SK-MEL-5 (cell line): ENCODE data around the gene PLA2G5.

GRCh38 chr1:19904626-19905260, 18.7 kb downstream of the PLA2G2E start:
RAMPAGE:
- cytosol, long total RNA, result no peak
- long total RNA, result no peak
- nucleus, long total RNA, result no peak

DNA sequence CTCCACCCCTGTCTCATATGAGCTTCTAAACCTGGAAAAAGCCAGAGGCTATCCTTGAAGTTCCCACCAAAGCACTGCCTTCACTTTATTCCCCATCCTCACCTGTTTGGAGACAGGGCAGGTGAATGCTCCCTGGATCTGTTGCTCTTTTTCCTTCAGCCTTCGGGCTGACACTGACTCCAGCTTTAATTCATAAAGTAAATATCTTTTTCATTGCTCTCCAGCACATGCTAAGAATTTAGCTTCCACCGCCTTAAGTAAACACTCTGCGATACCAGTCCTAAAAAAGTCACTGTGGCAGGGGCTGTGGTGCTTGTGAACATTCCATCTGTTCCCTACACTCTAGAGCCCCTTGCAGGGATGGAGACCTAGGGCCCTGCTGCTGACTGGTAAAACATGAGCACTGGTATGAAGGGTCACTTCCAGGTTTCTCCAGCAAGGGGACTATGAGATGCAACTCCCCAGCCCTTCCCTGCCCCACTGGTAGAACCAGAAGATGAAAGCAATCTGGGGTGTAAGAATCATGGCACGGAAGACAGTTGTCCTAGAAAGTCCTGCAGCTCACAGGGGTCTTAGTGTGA, 932 bp upstream of the PLA2G2A start:
RAMPAGE:
- cytosol, long total RNA, result no peak
- long total RNA, result no peak
- nucleus, long total RNA, result no peak

DNA sequence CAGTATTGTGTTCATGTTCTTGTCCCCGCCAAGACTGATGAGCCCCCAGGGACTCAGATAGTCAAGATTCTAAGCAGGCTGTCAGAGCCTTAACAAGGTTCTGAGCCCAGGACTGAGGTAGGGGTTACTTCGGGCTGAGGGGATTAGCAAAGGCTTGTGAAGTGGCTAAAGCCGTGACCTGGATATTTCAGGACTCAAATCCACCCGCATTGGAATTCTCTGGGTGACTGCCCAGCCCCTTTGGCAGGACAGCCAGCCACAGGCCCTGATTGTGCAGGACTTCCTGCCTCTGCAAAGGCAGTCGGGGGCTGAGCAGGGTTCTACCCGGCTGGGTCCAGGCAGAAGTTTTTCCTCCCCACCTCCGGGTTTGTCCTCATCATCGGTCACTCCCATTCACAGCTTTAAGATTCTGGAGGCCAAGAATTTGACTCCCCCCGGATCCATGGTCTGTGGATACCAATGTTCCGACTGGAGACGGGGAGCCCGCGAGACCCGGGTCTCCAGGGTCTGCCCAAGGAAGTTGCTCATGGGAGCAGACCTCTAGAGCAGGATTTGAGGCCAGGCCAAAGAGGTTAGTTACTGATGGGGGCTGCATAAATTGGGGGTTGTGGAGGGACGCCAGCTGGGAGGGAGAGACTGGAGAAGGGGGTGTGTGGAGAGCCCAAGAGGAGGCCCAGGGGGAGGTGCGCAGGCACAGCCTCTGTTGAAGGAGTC, at the start of gene PLA2G5:
Gene PLA2G5 (plus strand): TSS at position 300 of the 714 bp plus-strand sequence.
RAMPAGE:
- cytosol, long total RNA, result no peak
- long total RNA, result no peak
- nucleus, long total RNA, result no peak

DNA sequence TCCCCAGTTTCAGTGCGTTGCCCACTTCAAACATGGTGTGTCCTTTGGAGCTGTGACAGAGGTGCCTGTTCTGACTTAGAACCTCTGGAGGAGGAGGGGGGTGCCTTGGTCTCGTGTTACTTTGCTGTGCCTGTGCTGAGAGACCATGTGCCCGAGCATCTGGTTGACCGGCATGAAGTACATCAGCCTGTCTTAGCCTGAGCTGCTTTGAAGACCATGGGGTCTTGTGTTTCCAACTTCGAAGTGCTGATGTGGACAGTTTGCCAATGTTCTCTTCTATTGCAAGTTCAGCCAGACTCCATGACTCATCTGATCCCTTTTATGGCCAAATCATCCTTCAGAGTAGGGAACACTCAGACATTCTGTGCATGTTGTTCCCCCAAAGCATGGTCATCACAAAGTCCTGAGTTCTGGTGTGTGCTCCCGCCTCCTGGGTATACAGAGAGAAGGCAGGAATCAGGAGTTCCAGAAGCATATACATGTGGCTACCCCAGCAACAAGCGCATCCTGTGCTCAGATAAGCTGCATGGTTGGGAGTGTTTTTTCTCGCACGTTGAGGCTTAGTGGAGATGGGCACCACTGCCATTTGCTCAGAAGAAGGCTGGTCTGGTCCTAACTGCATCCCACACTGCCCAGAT, 6.1 kb upstream of the PLA2G2C start:
RAMPAGE:
- cytosol, long total RNA, result no peak
- long total RNA, result no peak
- nucleus, long total RNA, result no peak

DNA sequence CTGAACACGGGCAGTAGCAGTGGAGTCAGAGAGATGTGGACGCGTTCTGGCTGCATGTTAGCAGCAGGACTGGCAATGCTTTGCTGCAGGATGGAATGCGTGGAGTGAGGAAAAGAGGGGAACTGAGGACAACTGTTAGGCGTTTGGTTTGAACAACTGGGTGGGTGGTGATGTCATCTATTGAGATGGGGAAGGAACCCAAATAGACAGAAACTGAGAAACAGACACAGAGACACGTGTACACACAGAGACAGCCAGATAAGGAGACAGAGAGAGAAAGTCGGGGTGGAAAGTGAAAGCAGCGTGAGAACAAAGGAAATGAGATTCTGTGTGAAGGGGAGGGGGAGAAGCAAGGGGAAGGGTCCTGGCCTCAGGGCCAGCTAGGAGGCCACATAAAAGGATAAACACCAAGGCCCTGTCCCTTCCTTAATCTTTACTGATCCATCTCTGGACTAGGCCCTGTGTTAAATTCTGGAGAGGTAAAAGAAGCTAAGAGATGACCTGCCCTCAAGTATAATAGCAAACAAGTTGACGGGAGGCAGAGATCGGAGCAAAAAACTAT, 31.5 kb downstream of the VWA5B1 start:
RAMPAGE:
- cytosol, long total RNA, result no peak
- long total RNA, result no peak
- nucleus, long total RNA, result no peak

DNA sequence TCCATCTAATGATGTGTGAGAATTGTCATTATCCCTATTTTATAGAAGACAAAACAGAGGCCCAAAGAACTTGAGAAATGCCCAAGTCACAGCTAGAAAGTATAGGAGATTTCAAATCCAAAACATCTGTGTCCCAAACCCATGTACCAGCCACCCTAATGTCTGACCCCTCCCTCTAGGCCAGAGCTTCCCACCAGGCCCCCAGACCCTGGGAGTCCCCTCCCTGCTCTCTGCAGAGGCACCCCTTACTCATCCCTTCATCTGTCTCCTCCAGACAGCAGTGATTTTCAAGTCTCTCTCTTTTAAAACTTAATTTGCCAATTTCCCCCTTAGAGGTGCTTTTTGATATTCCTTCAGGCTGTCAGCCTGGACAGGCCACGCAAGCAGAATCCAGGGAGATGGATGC, 6.3 kb downstream of the CAMK2N1 start:
RAMPAGE:
- cytosol, long total RNA, result no peak
- long total RNA, result no peak
- nucleus, long total RNA, result no peak

DNA sequence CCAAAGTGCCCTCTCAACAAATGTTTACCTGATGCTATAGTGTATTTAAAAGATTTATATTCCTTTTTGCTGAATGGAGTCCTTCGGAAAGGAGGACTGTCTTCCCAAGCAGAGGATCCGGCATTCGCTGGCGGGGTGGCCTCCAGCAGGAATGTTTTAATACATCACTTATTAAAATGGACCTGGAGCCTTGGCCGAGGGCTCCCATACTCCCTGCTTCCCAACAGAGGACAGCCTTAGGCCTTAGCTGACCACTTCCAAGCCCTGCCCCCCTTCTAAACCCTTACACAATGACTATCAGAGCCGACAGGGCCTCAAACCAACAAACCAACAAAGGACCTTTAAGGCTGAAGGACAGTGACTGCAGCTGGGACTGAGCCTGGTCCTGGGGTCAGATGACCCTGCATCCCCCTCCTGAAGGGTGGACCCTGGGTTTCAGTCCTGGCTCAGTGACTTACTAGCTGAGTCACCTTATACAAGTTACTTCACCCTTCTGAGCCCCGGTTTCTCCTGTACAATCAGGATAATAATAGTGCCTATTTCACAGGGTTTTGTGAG, 5.7 kb downstream of the CAMK2N1 start:
RAMPAGE:
- cytosol, long total RNA, result no peak
- long total RNA, result no peak
- nucleus, long total RNA, result no peak

DNA sequence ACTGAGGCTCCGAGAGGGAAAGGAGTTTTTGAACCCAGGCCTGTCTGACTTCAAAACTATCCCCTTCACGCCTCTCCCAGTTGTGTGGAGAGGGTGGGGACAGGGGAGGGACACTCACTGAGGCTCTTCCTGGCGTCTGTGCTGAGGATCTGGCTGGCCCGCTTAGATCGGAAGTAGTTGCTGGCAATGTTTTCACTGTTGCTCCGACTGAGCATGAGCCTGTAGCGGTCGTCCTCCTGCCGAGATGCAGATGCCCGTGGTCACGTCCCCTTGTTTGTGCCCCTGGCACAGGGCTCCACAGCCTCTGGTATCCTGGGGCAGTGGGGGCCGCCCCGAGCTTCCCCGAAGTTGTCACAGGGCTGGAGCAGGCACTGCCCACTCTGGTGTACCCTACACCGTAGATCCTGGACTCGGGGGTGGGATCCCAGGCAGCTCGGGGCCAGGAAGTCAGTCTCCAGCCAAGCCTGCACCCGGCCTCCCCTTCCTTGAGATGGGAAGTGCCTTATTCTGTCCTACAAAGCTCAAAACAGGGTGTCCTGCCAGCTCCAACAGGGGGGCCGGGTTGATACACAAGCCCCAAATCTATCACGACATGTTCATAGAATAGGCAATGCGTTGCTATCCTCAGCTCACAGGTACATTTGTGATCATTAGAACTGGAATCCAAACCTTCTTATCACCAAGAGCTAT, 5.1 kb upstream of the DDOST start:
RAMPAGE:
- cytosol, long total RNA, result no peak
- long total RNA, result no peak
- nucleus, long total RNA, result no peak

DNA sequence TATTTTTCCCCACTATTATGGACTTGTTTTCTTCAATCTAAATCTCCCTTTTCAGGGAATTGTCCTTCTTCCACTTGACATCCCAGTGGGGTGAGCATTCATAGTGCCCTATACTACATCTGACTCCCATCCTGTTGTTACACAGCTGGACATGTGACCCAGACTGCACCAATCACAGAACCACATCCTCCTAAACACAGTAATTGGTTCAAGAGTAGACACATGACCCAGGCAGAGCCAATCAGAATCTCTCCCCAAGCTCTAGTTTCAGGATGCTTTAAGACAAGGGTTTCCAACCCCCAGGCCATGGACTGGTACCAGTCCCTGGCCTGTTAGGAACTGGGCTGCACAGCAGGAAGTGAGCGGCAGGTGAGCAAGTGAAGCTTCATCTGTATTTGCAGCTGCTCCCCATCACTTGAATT, 5.6 kb upstream of the DDOST start:
RAMPAGE:
- cytosol, long total RNA, result no peak
- long total RNA, result no peak
- nucleus, long total RNA, result no peak

DNA sequence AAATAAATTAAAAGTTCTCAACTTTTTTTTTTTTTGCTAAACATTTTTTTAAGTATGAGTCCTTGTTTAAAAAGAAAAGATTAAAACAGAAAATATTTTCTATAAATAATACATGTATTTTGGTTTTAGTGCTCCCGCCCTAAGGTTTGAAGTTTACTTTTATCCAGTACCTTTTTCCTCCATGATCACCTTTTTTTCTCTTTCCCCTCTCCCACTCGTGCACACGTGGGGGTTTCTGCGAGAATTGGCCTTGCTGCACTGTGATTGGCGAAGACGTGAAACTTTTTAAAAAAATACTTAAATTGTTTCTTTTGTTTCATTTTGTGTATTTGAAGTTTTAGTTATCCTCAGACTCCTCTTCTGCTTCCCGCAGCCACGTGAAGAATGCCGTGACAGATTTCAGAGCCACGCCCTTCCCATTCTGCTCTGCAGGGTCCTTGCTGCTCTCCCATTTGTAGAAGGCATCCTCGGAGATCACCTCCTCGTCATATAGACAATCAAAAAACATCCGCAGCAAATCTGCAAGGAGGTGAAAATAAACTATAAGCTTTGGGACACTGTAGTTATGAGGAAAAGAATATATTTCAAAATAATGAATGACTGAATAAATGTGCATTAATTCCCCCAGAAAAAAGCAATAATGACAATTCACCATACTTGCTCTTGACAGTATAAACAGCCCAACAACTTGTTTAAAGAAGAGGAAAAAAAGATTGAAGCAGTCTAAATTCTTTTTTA, 20.0 kb upstream of the HP1BP3 start:
RAMPAGE:
- cytosol, long total RNA, result no peak
- long total RNA, result no peak
- nucleus, long total RNA, result no peak

DNA sequence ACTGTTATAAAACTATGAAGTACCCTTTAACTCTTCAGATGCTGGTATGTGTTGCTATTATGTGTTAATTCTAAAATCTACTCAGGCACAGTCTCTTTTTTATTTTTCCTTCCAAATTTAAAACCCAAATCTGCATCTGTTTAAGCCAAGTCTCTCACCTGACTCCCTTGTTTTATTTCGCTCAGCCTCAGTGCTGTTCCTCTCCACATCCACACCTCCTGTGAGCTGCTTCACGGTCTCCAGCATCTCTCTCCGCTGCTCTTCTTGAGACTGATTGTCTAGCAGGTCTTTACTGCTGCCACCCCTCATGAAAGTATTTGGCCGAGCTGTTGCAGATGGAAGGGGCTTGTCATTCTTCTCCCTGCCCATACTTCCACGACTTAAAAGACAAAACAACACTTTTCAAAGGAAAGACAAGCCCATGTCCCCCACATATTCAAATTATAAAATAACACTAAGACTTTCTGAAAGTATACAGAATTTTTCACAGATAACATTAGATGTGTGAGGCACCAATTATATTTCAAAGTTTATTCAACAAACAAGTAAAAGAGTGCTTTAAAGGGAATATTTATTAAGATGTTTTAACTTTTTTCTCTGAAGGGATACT, 64.1 kb upstream of the HP1BP3 start:
RAMPAGE:
- cytosol, long total RNA, result no peak
- long total RNA, result no peak
- nucleus, long total RNA, result no peak

DNA sequence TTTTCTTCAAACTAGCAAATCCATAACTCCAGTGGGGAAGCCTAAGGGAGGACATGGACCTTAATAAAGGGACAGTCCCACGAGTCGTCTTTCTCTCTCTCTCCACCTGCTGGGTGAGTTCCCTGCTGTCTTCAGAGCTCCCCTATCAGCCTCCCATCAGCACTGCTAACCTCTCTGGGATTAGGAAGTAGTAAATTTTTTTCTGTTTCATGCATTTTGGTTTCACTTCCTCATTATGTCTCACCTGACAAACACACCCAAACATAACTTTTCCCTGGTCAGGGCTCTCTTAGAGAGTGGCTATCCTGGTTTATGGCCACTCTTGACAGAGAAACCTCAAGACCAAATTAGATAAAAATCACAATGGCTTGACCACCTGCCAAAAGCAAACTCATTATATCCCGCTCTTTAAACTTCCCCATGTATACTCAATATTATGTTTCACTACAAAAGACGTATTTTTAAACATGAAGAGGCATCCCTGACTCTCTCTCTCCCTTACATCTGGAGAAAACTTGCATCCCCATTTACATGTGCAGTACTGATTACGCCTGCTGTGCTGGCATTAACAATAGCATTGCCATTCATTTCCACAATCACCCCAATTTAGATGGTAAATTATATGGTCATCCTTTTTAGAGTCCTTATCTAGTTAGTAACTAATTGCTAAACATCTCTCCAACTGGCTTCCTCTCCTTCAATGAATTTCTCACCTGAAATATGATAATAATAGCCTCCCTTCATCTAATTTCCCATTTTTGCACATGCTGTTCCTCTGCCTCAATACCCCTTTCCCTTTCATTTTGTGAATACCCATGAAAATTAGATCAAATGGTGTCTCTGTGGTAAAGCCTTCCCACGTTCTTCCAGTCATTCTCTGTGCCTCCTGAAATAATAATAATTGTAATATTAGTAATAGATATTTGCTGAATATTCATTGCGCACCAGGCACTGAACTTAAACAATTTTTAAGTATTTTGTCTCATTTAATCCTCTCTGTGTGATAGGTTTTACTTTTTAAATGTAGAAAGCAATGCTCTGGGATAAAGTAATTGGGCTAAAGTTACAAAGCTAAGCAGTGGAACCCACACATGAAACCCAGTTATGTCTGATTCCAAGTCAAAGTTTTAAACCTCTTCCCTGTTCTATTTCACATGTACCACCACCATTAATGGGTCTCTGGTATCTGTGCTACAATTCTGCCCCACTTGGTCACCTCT, 178.2 kb upstream of the HP1BP3 start:
RAMPAGE:
- cytosol, long total RNA, result no peak
- long total RNA, result no peak
- nucleus, long total RNA, result no peak

DNA sequence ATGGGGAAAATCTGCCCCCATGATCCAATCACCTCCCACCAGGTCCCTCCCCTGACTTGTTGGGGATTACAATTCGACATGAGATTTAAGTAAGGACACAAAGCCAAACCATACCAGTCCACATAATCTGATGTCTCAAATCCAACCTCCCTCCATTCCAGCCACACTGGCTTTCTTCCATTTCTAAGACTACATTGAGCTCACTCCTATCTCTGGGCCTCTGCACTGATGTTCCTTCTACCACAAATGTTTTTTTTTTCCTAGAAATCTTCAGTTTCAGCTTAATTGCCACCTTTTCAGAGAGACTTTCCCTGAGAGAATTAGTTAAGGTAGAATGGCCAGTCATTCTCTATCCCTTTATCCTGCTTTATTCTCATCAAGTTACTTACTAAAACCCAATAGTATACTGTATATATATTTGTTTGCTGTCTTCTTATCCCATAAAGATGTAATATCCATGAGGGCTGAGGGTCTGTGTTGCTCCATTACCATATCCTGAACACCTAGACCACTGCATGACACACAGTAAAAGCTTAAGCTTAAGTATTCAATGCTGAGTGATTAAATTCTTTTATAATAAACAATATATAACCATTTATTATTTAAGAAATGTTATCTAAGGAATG, 92.1 kb downstream of the EIF4G3 start:
RAMPAGE:
- cytosol, long total RNA, result no peak
- long total RNA, result no peak
- nucleus, long total RNA, result no peak

DNA sequence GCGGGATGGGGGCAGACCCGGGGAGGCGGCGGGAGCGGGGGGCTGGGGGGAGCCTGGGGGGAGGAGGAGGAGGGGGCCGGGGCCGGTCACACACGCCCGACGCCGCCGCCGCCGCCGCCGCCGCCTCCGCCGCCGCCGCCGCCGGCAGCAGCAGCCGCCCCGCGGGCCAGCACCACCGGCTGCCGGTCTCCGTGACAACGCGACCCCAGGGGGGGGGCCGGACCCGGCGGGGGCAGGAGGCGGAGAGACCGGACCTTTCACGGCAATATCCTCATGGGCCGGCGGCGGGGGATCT, 282 bp downstream of the EIF4G3 start:
RAMPAGE:
- cytosol, long total RNA, result no peak
- long total RNA, result no peak
- nucleus, long total RNA, result no peak

GRCh38 chr1:21220636-21221188, 44.0 kb upstream of the EIF4G3 start:
RAMPAGE:
- cytosol, long total RNA, result no peak
- long total RNA, result no peak
- nucleus, long total RNA, result no peak

GRCh38 chr1:21268276-21269178, 21.7 kb downstream of the ECE1 start:
RAMPAGE:
- cytosol, long total RNA, result no peak
- long total RNA, result no peak
- nucleus, long total RNA, result no peak

DNA sequence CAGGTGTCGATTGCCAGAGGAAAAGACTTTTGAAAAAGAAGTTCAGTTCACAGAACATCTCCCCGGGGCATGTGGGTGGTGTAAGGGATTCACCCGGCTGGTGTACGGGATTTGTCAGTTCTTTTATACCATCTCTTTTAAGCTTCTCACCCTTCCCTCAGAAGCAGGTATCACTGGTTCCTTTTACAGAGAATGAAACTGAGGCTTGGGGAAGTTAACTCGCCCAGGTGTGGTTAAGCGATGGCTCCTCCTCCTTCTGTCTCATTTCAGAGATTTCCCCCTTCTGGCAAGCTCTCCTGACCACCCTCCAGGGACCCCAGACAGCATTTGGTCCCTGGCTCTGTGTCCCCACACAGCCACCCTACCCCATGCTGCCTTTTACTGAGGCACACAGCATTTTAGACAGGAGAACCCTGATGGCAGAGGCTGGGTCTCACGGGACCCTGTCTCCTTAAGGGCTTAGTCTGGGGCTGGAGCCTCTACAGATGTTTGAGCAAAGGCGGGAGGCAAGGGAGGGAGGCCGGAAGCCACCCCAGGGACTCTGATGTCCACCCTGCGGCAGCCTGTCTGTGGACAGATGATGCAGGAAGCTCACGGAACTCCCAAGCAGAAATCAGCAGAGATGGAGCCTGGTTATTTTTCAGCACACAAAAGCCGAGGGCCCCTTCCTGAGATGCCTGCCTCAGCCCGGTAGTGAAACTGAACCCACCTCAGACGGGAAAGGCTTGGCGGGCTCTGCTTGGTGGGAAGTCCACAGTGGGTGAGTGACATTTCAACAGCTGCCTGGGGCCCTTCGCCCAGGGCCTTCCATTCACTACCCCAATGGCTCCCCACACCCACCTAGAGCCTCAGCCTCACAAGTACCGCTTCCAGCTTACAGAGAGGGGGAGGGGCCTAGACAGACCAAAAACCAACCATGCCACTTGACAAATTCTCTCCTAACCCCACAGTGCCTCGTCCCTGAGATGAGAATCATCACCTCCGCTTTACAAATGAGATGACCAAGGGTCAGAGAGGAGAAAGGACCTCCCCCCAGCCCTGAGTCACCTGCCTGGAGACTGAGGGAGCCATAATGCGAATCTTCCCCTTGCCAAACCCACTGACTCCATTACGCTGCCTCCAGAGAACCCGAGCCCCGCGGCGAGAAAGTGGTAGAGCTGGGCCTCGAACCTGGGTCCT, 3.1 kb upstream of the ECE1 start:
RAMPAGE:
- cytosol, long total RNA, result no peak
- long total RNA, result no peak
- nucleus, long total RNA, result no peak

GRCh38 chr1:21330541-21331064, 40.3 kb upstream of the ECE1 start:
RAMPAGE:
- cytosol, long total RNA, result no peak
- long total RNA, result no peak
- nucleus, long total RNA, result no peak

GRCh38 chr1:21343777-21344149, 53.5 kb upstream of the ECE1 start:
RAMPAGE:
- cytosol, long total RNA, result no peak
- long total RNA, result no peak
- nucleus, long total RNA, result no peak

DNA sequence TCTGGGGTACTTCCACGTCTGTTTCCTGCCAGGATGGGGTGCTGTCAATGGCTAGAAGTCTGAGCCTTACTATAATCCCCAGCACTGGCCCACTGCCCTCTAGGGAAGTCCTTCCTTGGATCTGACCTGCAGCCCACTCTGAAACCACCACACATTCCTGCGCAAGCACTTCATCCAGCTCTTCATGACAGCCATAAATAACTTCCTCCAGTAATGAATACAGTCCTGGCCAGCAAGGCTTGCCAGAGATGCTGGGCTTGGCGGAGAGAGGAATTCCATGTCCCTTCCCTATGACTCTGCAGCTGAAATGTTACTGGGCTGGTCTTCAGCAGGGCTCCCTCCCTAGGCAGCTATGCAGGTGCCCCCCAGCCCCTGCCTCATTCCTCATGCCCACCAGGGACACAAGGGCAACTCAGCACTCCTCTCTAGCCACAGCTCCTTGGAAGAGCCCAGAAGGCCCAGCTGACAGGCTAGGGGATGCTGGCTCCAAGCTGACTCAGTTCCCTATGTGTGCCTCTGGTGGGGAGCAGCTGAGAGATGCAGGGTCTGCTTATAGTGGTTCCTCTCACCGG, 32.7 kb downstream of the ALPL start:
RAMPAGE:
- cytosol, long total RNA, result no peak
- long total RNA, result no peak
- nucleus, long total RNA, result no peak